ENCODE measurements around the genes TIMM13, GNG7, ZNF554 and TLE2.

- PRO-cap = no peak
Observed at GRCh38 chr19:2426429-2427079, 832 bp downstream of the TIMM13 start.

DNA sequence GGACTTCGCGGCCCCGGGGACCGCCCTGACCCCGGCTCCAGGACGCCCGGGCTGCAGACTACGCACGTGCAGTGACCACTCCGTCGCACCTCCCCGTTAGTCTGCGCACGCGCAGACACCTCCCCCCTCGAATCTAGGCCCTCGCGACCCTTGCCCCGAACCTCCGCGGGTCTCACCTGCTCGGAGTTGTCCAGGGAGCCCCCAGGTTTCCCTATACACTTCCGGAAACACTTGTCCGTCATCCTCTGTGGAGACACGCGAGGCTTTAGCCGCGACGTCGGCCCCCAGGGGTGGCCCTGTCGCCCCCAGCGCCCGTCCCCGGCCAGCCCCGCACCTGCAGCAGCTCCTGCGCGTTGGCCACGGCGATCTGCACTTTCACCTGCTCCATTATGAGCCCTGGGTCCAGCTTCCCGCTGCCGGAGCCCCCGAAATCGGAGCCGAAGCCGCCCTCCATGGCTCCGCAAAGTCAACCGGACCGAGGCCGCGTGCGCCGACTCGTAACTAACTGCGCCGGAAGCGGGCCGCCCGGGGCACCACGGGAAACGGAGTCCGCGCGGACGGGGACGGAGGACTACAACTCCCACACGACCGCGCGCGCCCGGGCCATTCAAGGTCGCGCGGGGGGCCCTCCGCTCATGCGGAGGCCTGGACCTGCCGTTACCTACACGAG lies at the start of gene TIMM13:
Gene TIMM13, minus strand, starts transcription at position 507 of the 670 bp plus-strand sequence.
- PRO-cap = bidirectional peak, plus-strand start at position 585 of the sequence, minus-strand start at position 468 of the sequence

- PRO-cap = bidirectional peak, plus-strand start at chr19:2476127, minus-strand start at chr19:2475869
Observed at GRCh38 chr19:2475713-2476077, 232 bp upstream of the GADD45B start.

DNA sequence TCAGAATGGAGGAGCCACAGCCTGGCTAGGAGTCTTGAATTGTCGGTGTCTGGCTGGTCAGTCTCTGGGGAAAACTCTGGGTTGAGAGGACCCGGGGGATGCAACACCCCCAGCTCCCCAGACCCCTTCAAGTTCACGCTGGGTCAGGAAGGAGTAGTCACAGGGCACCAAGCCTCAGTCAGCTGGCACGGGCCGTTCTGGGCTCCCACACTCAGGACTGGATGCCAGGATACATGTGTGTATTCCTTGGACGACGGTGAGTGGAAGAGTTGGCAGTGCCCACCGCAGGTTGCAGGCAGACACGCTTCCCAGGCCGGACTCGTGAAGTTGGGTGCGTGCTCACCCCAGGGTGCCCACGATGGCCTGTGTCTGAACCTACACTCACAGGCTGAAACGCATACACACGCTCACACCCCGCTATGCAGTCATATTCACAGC lies 5.5 kb downstream of the GADD45B start:
- PRO-cap = no peak

- PRO-cap = bidirectional peak, plus-strand start at chr19:2494872, minus-strand start at chr19:2494785
Observed at GRCh38 chr19:2494587-2495203, 18.8 kb downstream of the GADD45B start.

DNA sequence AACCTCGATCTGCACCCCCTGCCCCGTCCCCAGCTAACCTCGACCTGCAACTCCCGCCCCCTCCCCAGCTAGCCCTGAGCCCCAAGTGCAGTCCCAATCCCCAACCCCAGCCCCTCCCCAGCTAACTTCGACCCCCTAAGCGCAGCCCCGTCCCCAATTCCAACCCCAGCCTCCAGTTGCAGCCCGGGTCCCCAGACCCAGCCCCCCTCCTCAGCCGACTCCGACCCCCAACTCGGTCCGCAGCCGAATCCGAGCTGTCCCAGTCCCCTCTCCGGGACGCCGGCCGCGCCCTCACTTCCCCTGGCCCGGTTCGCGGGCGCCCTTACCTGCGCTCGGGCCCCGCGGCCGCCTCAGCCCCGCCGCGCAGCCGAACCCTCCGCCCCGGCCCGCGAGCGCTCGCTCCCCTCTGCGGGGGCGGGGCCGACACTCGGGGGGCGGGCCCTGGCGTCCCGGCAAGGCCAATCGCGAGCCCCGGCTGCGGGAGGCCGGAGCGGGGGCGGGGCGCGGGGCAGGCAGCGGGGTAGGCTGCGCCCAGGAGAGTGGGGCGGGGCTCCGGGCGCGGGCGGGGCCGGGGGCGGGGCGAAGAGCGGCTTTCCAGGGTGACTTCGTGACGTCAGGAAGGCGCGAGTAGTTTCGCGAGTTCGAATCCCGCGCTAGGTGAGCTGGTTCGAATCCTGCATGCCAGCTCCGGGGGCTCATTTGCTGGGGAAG lies at the start of gene GNG7:
Gene GNG7, minus strand, starts transcription at position 375 of the 711 bp plus-strand sequence.
- PRO-cap = unidirectional peak, minus-strand start at position 375 of the sequence

DNA sequence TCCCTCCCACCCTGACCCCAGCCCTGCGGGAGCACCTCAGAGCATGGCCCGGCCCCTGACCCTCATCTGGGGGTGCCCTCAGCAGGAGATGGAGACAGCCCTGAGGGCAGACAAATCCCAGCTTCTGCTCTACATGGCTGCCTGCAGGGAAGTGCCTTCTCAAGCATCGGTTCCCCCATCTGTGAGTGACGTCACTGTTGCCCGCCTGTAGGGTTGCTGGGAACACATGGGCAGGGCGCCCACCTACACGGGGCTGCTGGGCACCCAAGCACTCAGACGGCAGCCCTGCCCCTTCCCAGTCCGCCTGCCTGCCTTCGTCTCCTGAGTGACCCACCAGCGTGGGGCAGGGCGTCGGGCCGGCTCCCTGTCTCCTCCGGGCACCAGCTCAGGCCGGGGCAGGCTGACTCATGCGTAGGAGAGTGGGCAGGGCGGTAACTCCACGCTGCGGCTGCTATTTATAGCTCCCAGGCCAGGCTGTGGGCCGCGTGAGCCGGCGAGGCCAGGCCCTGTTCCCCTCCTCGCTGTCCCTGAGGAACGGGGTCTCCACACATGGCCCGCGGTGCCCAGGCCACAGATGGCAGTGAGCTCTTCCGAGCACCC lies 1.8 kb upstream of the DIRAS1 start:
- PRO-cap = unidirectional peak, minus-strand start at position 382 of the sequence

- PRO-cap = bidirectional peak, plus-strand start at chr19:2819884, minus-strand start at chr19:2819740
Observed at GRCh38 chr19:2819538-2820461, at the start of gene ZNF554. ZNF554 (plus strand) TSS chr19:2819868.

DNA sequence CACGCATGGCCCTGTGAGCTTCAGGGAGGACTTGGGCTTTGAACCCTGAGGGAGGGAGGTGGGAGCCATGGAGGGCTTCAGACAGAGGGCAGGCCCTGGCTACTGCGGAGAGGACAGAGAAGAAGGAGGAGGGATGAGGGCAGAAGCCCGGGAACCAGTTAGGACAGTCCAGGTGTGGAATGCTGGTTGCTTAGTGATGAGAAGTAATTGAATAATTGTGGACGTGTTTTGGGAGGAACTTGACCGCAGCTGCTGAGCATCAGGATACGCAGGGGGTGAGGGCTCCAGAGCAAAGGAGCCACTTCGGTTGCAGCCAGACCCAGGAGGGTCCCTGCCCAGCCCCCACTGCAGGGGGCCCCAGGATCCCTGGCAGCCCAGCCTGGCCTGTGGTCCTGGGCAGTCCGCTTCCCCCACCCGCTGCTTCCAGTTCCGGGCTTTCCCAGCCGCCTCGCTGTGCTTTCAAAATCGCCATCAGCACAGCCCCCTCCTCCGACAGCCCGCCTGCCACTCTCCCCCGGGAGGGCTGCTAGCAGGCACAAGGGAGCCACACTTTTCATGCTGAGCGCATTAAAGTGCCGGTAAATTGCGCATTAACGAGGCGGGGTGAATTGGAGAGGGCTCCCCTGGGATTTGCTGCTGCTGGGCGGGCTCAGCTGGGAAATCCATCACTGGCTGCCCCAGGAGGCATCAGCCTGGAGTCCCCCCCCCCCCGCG lies 6.4 kb downstream of the TLE6 start:
- PRO-cap = bidirectional peak, plus-strand start at position 504 of the sequence, minus-strand start at position 410 of the sequence

GRCh38 chr19:3028230-3028834 lies 748 bp downstream of the TLE2 start:
- PRO-cap = bidirectional peak, plus-strand start at chr19:3028385, minus-strand start at chr19:3028366; bidirectional peak, plus-strand start at chr19:3028741, minus-strand start at chr19:3028564

GRCh38 chr19:3028835-3029488 lies at the start of gene TLE2:
TLE2 (minus strand) TSS chr19:3029280.
- PRO-cap = bidirectional peak, plus-strand start at chr19:3029145, minus-strand start at chr19:3029197

DNA sequence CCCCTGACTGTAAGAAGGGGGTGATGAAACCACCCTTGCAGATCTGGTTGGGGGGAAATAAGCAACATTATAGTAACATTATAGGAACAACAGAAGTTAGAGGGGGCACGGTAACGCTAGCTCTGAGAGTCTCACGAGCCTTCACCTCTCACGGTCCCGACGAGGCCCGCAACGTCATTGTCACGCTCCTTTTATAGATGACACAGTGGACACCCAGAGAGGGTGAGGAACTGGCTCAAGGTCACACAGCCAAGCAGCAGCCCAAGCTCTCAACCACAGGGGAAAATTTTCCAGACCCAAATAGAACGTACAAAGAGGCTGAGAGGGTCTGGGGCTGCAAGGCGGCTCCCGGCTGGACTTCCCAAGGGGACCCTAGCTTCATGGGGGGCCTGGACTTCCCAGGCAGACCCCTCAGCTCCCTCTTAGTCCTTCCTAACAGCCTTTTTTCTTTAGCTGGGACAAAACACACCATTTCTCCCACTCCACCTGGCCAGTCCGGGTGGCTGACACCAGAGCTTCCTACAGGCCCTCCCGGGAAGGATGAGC lies 4.1 kb downstream of the TLE5 start:
- PRO-cap = no peak

- PRO-cap = bidirectional peak, plus-strand start at chr19:3080543, minus-strand start at chr19:3080425
Observed at GRCh38 chr19:3080150-3080826, 13.9 kb upstream of the GNA11 start.

GRCh38 chr19:3089598-3089905 lies 4.6 kb upstream of the GNA11 start:
- PRO-cap = bidirectional peak, plus-strand start at chr19:3089752, minus-strand start at chr19:3089518

DNA sequence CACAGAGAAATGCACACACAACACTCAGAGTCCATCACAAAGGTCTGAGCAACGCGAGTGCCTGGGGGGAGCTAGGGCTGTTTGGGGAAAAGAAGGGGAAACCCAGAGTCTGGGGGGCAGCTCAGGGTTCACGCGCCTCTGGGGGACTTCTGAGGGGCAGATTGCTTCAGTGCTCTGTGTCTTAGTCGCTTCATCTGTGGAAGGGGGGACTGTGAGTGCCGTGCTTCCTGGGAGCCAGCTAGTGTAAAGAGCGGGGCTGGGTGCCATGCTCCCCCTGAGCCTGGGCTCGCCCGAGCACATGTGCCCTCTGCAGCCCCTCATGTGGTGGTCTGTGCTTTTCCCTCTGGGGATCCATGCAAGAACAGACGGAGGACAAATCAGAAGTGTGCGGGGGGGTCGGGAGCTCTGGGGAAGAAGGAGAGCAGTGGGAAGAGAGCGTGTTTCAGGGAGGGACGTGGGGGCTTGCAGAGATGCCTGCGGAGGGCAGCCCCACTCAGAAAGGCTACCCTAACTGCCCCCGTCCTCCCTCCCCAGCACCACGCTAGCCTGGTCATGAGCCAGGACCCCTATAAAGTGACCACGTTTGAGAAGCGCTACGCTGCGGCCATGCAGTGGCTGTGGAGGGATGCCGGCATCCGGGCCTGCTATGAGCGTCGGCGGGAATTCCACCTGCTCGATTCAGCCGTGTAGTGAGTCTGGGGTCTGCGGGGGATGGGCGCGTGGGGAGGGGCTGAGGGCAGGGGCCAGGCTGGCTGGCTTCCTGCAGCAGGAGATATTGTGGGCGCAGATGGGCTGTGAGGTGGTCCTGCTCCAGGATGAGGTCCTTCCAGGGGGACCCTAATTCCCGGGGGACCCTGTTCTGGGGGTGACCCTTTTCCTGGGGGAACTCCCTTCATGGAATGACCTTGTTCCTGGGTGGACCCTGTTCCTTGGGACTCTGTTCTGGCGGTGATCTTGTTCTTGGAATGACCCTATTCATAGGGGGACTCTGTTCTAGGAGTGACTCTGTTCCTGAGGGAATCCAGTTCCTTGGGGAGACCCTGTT lies 14.1 kb downstream of the GNA15 start:
- PRO-cap = no peak

DNA sequence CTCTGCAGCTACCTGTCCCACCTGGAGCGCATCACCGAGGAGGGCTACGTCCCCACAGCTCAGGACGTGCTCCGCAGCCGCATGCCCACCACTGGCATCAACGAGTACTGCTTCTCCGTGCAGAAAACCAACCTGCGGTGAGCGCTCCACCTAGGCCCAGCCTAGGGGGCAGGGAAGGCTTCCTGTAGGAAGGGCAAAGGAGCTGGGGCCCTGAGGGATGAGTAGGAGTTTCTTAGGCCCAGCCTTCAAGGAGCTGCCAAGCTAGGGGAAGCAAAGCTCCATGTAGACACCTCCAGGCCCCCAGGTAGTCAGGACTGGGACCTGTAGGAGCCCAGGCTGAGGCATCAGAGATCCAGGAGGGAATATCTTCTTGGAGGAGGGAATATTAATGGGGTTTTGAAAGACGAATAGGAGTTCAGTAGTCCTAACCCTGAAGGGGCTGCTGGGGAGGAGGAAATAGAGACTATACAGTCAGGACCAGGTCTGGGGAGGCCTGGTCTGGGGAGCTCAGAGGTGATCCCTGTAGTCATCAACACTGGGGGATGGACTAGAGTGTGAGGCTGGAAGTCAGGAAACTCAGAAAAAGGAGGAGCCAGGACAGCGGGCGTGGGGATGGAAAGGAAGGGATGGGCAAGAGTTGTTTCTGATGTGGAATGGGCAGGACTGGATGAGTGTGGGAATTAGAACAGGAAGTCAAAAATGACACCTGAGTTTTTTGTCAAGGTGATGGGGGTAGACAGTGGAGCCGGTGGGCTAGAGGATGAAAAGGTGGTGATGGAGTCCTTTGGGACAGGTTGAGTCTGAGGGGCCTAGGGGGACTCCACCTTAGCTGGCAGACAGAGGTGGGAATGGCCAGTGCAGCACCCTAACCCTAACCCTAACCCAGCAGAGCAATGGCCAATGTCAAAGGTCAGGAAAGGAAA lies 16.1 kb downstream of the GNA15 start:
- PRO-cap = no peak

DNA sequence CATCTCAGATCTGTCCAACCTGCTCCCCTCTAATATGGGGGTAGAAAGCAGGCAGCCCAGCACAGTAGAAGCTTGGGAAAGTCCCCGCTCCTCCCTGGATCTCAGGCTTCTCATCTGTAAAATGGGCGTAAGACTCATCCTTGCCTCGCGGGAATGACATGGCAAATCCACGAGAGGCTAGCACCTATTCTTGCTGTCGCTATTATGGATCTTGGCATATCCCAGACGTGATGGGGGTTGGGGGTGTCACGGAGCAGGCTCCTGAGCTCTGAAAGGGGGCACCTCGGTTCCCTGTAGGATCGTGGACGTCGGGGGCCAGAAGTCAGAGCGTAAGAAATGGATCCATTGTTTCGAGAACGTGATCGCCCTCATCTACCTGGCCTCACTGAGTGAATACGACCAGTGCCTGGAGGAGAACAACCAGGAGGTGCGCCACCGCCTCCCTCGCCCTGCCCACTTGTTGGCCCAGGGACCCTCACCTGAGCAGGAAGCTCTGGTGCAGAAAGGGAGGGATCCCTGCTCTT lies 19.8 kb downstream of the GNA15 start:
- PRO-cap = no peak

DNA sequence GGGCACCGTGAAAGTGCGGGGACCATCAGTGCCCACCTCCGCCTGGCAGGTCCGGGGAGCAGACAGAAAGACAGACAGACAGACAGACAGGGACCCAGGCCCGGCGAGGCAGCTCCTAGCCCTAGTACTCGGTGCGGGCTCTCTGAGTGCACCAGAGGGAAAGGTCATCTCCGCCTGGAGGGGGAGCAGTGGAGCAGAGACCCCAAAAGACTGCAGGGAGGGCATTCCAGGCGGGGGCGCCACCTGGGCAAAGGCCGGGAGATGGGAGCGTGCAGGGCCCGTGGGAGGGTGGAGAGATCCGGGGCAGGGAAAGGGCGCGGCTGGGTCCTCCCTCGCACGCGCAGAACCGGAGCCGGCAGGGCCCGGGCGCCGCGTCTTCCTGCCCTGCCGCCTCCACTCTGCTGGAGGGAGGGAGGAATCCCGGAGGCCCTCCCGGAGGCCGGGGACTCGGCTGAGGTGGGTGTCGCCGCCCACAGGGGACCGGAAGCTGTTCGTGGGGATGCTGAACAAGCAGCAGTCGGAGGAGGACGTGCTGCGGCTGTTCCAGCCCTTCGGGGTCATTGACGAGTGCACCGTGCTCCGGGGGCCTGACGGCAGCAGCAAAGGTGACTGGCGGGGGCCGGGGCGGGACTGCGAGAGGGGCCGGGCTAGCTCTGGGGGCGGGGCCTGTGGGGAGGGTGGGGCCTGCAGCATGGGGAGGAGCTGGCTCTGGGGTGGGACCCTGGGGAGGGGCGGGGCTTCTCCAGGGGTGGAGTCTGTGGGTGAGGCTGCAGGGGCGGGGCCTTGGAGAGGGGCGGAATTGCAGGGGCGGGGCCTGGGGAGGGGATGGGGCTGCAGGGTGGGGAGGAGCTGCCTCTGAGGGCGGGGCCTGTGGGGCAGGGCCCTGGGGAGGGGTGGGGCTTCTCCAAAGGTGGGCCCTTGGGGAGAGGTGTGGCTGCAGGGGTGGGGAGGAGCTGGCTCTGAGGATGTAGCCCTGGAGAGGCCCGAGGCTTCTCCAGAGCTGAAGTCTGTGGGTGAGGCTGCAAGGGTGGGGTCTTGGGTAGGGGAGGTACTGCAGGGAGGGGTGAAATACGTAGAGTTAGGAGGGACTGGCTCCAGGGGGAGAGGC lies 51.3 kb downstream of the CELF5 start:
- PRO-cap = bidirectional peak, plus-strand start at position 343 of the sequence, minus-strand start at position 341 of the sequence; unidirectional peak, minus-strand start at position 400 of the sequence; unidirectional peak, minus-strand start at position 562 of the sequence; bidirectional peak, plus-strand start at position 918 of the sequence, minus-strand start at position 601 of the sequence; unidirectional peak, plus-strand start at position 997 of the sequence

DNA sequence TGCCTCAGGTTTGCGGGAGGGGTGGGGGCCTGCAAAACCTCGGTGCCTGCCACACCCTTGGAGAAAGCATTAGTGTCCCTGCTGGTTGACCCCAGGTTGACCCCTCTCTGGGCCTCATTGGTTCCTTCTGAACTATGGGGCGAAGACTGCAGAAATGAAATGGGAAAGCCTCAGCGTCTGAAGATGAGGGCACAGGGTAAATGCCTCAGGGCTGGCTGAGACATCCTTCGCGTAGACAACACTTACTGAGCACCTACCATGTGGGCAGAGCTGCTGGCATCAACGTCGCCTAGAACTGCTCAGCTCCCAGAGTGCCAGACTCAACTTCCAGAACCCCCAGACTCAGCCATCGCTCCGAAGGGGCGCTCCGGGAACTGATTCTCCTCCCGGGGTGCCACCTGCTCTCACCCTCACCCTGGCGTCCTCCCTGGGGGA lies 8.5 kb upstream of the NFIC start:
- PRO-cap = no peak

DNA sequence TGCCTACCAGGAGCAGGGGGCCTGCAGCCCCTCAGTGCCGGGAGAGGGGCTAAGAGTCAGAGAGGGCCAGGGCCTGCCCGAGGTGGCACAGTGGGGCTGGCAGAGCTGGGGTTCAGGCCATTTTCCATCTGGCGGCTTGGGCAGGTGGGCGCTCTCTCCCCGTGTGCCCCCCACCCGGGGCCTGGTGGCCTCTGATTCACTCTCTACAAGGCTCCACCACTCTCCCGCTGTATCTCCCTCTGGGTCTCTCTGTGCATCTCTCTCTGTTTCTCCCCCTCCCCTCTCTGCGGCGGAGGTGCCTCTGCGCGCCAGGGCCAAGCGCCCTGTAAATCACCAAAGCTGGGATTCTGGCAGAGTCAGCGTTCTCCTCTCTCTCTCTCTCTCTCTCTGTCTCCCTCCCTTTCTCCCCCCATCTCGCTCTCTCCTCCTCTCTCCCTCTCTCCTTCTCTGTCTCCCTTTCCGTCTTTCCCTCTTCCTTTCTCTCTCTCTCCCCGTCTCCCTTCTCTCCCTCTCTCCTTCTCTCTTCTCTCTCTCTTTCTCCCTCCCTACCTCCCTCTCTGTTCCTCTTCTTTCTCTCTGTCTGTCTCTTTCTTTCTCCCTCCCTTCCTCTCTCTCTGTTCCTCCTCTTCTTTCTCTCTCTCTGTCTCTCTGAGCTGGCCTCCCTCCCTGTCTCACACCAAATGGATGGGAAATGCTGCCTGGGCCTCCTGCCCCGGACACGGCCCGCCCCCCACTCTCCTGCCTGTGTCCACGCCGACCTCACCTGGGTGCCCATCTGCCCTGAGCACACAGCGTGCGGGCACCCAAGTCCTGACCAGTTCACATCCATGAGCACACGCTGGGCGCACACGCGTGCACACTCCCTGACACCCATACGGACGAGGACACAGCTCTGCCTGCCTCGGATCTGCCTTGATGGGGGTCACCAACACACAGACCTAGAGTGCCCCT lies 4.0 kb downstream of the NFIC start:
- PRO-cap = bidirectional peak, plus-strand start at position 450 of the sequence, minus-strand start at position 286 of the sequence

All from rectum (tissue), 1 donor.